Amniotic epithelial cell (primary cell): ENCODE measurements around a stretch of chr3.

DNA sequence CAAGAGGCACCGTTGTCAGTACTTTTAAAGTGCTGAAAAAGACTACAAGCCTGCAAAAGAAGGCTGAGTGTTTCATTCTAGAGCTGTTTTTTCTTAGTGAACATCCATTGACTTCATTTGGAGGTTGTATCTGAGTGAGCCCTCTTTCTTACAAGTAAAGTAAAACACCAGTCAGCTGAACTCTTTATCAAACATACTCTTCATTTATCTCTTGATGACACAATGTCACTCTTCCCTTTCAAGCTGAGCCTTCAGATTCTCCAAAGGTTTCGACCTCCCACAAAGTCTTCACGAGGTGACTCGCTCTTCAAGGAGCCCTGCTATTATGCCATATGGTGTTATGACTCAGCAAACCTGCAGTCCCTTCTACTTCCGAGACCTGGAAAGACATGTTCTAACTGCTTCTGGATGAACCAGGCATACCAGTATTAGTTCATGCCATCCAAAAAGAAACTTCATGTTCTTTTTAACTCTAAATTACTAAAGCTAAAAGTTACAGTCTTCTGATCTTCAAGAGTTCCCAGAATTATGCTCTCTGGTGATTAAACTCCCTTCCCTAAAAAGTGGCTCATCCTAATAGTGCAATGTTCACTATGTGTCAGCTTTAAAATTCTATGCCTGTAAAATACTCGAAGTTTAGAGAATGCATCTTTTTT is 23.2 kb downstream of the AADAC start:
- RRBS = no CpG with 5 or more reads among the region's 6 CpGs

DNA sequence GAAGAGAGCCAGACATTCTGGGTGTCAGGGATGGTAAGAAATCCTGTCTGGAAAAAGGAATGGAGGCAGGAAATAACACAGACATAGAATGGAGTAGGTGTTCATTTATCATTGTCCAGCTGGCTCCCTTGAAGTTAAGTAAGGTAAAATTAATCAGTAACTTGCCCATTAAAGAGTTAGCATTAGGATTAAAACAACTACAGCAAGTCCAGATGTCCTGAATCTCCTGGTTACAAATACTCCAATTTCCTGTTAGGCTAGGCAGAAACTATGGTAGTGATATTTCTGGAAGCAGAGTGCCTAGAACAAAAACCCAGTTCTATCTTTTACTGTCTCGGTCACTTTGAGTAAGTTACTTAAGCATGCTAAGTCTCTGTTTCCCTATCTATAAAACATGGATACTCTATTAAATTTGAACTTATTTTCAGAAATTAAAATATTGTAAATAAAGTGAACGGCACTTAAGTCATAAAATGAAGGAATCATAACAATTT is 13.4 kb upstream of the SUCNR1 start:
- RRBS = no CpG with 5 or more reads among the region's 2 CpGs

DNA sequence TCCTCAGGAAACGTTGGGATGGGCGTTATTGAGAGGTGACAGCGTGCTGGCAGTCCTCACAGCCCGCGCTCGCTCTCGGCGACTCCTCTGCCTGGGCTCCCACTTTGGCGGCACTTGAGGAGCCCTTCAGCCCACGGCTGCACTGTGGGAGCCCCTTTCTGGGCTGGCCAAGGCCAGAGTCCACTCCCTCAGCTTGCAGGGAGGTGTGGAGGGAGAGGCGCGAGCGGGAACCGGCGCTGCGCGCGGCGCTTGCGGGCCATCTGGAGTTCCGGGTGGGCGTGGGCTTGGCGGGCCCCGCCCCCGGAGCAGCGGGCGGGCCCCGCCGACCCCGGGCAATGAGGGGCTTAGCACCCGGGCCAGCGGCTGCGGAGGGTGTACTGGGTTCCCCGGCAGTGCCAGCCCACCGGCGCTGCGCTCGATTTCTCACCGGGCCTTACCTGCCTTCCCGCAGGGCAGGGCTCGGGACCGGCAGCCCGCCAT is 54.5 kb downstream of the SUCNR1 start:
- RRBS = no CpG with 5 or more reads among the region's 43 CpGs

DNA sequence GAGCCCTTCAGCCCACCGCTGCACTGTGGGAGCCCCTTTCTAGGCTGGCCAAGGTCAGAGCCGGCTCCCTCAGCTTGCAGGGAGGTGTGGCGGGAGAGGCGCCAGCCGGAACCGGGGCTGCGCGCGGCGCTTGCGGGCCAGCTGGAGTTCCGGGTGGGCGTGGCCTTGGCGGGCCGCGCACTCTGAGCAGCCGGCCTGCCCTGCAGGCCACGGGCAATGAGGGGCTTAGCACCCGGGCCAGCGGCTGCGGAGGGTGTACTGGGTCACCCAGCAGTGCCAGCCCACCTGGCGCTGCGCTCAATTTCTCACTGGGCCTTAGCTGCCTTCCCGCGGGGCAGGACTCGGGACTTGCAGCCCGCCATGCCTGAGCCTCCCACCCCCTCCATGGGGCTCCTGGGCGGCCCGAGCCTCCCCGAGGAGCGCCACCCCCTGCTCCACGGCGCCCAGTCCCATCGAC is 116.4 kb upstream of the MBNL1 start:
- RRBS = no CpG with 5 or more reads among the region's 34 CpGs

DNA sequence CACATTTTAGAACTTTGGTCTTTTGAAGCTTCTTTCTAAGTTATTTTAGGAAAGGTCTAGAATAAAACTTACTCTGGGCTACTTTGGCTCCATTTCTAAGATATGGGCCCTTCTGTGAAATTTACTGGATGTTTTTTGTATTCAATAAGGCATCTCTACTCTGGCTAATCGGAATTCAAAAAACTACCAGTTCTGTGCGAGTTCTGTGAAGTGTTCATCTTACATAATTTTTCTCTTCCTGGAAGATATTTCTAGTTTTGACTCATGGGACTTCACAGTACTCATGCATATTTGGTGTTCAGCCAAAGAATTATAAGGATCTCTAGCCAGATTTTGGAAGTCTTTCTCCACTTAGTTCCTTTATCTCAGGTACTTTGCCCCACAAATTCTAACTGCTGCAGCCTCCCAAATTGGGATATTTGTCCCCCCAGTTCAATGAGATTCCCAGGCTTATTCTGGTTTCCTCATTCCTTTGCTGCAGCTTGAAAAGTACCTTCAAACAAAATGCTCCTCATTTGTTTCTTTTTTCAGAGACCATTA is 46.4 kb upstream of the MBNL1 start:
- RRBS = no CpG with 5 or more reads among the region's 2 CpGs

DNA sequence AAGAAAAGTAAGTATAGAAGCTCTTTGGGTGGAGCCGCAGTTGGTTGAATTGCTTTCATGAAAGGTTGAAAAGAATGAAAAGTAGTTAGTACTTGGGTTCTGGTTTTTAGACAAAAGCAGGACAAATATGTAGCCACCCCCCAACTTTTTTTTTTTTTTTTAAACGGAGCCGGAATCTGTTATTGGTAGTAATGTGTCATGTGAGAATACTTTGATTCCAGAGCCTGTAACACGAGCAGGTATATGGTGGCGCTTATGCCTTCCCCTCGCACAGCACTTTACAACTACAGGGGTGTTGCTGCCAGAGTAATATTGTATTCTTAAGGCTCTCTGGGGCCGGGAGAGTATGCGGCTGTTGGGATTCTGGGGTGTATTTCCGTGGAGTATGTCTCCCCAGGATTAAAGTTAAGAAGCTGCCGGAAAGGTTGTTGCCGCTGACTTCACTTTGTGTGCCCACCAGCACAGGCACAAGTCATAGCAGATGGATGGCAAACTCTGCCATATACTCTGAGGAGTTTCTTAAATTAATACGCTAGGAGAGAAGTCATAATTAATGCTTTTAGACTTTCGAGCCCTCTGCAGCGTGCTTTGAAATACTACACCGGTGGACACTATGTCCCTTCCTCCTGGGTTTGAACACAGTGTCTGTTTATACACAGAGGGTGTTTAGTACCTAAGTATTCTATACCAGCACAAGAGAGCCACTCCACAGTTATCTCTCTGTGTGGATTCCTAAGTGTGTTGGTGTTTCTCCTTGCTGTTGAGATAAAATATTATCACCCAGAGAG is 1.2 kb downstream of the MBNL1 start:
- RRBS = 5% methylated on average over 3 of the region's 15 CpGs

DNA sequence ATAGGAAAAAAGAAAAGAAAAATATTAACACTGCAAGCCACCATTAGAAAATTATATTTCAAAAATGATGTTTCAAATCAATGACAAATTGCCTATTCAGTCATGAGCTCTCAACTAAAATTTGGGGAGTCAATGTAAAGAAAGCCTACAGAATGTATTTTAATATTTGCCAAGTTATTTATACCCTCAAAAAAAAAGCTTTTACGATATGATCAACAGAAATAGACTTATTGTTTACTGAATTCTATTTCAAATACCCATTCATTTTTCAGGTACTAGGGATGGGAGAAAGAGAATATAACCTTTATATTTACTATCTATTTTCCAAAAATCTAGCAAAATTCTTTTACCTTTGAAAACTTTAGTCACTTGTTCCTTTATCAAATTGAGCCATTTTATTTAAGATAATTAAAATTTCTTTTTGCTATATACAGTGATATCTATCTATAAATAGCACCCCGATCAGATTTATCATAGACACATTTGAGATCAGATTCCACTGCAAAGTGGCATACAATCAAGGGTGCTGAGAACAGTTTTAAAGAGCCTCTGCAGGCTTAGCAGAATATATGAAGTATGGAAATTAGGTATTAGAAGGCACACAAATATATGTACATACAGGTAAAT is 34.9 kb downstream of the MBNL1 start:
- RRBS = no CpG with 5 or more reads among the region's 2 CpGs

DNA sequence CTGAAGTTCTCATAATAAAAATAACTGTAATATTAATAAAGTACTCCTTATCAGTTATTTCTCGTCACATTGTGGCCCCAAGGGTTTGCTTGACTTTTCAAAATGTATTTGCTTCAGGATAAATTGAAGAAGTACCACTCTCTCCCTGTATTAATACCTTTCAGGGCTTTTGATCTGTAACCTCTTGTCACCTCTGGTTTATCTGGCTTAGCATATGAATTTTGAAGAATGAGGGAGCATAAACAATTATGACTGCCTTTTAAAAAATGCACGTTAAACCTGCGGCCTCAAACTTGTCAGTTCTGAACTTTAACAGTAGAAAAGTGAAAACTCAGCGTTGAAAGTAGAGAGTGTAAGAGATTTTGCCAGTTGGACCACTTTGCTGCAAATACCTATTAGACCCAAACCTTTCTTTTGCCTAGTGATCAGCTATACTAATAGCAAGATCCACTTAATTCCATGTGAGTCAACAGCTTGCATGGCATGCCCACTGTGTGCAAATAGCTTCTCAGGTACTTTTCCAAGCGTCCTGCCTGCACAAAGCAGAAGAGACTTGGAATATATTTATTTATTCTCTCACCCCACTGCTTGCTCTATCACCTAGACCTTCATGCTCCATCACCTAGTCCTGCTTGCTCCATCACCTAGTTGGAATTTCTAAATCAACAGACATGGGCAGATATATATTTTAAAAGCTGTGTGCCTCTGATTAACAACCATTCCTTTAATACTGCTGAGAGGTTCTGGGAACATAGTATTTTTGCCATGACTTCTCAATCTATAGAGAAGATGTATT is 47.4 kb downstream of the MBNL1 start:
- RRBS = no CpG with 5 or more reads among the region's 5 CpGs

GRCh38 chr3:152424065-152424975 is 155.6 kb downstream of the MBNL1 start:
- RRBS = no CpG with 5 or more reads among the region's 4 CpGs

DNA sequence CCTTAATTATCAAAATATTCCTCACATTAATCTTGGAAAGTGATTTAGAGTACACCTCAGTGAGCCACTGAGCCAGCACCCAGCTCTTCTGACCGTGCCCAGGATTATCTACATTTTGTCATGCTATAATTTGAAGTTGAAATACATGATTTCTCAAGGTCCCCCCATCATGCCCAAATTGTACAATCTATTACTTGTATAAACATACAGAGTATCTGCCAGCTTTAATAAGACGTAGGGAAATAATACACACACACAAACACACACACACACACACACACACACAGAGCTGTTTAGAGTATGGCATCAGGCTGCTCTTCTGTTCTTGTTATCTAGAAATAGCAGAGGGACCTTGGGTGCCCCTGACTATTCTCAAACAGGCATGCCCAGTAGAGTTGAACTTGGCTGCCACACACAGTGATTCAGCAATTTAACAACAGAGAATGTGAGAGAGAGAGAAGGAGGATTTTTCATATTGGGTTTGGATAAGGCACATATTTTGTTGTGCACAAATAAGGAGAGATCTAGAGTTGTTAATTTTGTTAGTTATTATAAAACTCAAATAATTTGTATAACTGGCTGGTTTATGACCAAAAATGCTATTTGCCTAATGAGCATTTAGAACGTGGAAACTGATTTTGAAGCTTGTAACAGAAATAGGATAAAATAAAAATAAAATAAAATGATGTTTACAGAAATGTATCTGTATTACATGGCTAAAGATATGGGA is 74.5 kb downstream of the P2RY1 start:
- RRBS = no CpG with 5 or more reads among the region's 3 CpGs

DNA sequence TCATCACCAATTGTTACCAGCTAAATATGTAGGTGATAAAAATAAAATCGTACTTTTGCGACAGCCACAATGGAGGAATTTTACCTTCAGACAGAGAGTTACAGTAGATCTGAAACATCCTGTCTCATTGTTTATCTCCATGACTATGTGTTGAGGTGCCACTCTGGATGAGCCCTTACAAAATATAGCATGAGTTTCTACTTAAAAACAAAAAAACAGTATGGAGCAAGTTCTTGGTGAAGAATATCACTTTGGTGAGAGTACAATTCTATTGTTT is 462.6 kb downstream of the RAP2B start:
- RRBS = no CpG with 5 or more reads among the region's 2 CpGs

GRCh38 chr3:154427726-154428432 is 2.1 kb downstream of the GPR149 start:
- RRBS = no CpG with 5 or more reads among the region's 34 CpGs

DNA sequence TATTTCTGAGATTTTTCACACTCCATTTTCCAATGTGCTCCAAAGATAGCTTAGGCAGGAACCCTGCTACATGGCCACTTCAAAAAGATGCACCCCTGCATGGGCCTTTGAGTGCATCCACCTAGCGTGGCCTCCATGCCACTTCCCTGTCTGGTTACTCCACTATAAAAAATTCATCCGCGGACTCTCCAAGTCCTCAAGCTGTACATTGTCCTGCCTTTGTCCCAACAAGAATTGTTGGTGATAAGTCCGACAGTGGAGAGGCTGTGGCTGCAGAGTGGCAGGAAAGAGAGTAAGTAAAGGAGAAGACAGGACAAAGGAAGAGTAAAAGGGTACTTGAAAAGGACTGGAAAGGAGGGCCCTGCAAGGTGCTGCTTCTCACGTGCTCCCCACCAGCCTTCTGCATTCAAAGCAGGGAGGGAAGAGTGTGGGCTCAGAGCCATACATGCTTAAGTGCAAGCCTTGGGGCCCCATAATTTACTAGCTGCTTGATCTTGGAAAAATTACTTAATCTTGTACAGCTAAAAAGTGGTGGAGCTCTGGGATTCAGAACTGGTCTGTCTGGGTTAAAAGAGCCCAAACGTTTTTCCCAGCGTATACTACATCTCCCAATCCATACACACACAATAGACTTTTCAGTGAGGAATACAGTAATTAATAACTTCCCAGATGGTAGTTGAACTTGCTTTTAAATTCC is 29.8 kb downstream of the MME start:
- RRBS = no CpG with 5 or more reads among the region's 7 CpGs

DNA sequence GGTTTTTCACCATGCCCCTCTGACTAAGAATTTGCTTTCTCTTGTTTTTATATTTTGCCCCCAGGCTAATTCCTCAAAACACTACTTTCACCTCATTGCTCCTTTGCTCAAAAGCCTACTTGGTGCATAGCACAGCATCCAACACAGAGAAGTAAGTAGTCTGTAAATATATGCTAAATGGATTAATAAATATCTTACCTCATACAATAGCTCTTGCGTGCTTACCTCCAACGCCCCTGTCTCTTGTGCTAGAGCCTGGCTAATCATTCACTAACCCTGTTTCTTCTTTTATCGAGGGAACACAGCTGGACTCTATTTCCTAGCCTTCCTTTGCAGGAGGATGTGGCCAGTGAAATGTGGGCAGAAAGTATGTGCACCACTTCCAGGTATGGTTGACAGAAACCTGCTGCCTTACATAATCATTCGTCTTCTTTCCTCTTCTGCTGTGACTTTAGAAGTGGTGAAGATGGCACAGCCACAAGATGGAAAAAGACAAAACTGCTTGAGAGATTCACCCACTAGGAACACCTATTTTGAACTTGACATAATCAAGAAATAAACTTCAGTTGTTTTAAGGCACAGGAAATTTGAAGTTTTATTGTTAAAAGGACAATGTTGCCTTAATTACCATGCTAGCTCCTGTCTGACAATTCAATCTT is 189.8 kb downstream of the PLCH1 start:
- RRBS = no CpG with 5 or more reads among the region's 4 CpGs

GRCh38 chr3:155743943-155744522 is 838 bp downstream of the PLCH1 start:
- RRBS = under 1% methylated on average over 4 of the region's 43 CpGs

DNA sequence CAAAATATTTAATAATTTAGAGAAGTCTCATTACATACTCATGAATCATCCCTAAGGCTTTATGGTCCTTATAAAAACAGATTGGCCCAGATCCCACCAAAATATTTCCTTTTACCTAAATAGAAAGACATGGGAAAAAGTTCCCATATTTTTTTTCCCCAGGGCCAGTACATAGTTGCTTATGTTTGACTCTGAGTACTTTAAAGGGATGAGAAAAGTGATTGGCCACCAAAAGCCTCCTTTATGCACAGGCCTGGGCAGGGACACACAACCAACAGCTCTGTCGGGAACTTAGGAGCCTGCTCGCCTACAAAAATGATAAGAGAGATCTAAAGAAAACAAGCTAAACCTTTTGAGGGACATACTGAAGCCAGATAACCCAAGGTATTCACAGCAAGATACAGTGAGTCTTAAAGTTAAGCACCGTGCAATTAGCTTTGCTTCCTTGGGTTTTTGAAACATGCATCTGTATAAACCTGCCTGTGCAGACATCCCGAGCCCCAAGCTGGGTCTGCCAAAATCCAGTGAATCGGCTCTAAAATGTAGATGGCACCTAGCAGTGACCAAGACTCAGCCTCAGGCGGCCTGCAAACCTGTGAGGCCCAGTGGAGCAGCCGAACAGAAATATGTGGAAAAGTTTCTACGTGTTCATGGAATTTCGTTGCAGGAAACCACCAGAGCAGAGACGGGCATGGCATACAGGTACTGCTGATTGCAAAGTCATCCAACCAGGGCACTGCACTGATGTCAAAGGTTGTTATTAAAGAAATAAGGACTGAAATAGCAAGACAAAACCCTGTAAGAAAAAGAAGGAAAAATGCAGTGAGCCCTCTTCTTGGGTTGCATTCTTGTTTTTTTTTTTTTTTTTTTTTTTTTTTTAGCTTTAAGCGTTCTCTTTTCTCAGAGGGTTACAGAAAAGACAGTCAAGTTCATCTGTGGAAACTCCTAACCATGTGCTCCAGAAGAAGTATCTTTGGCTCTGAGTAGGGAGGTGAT is 22.6 kb downstream of the KCNAB1 start:
- RRBS = no CpG with 5 or more reads among the region's 11 CpGs

DNA sequence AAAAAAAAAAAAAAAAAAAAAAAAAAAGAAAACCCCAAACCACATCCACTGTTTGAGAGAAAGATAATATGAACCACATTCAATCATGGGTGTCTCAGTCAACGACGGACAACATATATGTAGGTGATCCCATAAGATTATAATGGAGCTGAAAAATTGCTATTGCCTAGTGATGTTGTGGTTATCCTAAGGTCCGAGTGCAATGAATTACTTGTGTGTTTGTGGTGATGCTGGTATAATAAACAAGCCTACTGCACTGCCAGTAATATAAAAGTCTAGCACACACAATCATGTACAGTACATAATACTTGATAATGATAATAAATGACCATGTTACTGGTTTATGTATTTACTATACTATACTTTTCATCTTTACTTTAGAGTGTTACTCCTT is 30.2 kb downstream of the SSR3 start:
- RRBS = no CpG with 5 or more reads among the region's 3 CpGs

GRCh38 chr3:156551572-156552147 is 3.3 kb downstream of the SSR3 start:
- RRBS = no CpG with 5 or more reads among the region's 7 CpGs

GRCh38 chr3:156676795-156677522 is 2.6 kb downstream of the TIPARP start:
- RRBS = no CpG with 5 or more reads among the region's 4 CpGs

GRCh38 chr3:156812396-156812893 is 13.7 kb upstream of the LEKR1 start:
- RRBS = no CpG with 5 or more reads among the region's 5 CpGs